SK-N-SH (cell line): ENCODE results near the genes ENSG00000287585, EOLA1, HSFX1, MAGEA9, MAGEA8, MAMLD1 and MTM1.

DNA sequence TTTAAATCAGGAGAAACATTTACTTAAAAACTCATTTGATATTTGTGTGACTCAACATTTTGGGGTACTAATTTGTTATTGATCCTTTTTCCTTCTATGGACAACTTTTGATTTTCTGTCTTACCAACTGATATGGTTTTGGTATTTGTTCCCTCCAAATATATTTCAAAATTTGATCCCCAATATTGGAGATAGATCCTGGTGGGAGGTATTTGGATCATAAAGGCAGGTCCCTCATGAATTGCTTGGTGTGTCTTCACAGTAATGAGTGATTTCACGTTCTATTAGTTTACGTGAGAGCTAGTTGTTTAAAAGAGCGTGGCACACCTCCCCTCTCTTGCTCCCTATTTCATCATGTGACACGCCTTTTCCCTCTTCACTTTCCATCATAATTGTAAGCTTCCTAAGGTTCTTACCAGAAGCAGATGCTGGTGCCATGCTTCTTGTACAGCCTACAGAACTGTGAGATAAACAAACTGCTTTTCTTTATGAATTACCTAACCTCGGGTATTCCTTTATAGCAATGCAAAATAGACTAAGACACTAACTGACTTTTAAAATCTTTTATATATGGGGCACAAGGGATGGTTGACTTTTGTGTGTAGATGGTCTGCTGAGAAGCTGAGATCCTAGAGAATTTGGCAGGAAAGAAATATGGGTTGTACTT is 34.0 kb upstream of the FMR1 start:
- RRBS: no CpG with 5 or more reads among the region's 5 CpGs
CAGE:
- cytosol, long polyA plus RNA: no peak
- long polyA plus RNA: no peak
- nucleus, long polyA plus RNA: no peak

DNA sequence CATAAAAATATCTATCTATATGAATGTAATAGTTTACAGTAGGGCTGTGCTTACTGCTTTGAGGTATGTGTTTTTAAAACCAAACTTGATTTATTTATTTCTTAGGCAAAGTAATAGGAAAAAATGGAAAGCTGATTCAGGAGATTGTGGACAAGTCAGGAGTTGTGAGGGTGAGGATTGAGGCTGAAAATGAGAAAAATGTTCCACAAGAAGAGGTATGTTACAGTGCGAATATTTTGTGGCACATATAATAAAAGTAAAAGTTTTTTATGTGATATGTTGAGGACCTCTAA is 24.6 kb downstream of the FMR1 start:
- RRBS: no CpG with 5 or more reads among the region's 1 CpG
CAGE:
- cytosol, long polyA plus RNA: no peak
- long polyA plus RNA: no peak
- nucleus, long polyA plus RNA: no peak

- RRBS: no CpG with 5 or more reads among the region's 4 CpGs
CAGE:
- cytosol, long polyA plus RNA: no peak
- long polyA plus RNA: no peak
- nucleus, long polyA plus RNA: no peak
These were observed 31.6 kb upstream of the FMR1NB start for GRCh38 chrX:147949222-147950255.

DNA sequence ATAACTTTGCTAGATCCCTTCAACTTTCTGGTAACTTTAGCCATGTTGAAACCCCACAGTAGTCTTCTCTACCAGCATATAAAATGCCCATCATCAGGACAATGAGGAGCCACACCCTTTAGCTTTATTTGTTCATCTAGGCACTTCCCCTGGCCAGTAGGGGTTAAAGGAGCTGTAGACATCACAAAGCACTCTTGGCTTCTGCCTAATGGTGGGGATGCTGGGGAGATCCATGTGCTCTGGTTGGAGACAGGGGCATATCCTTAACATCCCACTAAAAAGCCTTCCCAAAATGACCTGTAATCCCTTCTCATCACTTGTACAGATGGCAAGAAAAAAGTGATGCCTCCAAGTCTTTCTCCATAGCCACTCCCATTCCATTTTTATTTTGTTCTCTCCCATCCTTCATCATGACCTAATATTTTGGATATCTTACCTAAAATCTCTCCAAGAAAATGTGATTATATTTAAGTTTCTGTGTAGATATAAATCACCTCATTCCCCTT is at the start of gene ENSG00000287585:
Gene ENSG00000287585, minus strand, starts transcription at position 73 of the 506 bp plus-strand sequence.
CAGE:
- cytosol, long polyA plus RNA: no peak
- long polyA plus RNA: no peak
- nucleus, long polyA plus RNA: no peak

DNA sequence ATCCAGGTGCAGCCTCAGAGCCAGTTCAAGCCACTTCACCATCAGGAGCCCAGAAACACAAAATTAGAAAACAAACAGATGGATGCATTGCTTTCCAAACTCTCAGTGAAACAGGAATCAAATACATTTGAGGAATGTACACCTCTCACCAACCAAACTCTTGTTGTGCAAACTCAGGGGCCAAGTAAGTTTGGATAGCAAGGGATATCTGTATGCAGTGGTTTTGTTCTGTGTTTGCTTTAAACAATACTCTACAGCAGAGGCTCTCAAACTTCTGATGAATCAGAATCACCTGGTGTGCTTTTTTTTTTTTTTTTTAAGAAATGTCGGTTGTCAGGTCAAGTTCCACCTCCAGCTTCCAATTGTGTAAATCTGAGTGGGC is 9.9 kb downstream of the IDS start:
- RRBS: no CpG with 5 or more reads among the region's 1 CpG
CAGE:
- cytosol, long polyA plus RNA: no peak
- long polyA plus RNA: no peak
- nucleus, long polyA plus RNA: no peak

DNA sequence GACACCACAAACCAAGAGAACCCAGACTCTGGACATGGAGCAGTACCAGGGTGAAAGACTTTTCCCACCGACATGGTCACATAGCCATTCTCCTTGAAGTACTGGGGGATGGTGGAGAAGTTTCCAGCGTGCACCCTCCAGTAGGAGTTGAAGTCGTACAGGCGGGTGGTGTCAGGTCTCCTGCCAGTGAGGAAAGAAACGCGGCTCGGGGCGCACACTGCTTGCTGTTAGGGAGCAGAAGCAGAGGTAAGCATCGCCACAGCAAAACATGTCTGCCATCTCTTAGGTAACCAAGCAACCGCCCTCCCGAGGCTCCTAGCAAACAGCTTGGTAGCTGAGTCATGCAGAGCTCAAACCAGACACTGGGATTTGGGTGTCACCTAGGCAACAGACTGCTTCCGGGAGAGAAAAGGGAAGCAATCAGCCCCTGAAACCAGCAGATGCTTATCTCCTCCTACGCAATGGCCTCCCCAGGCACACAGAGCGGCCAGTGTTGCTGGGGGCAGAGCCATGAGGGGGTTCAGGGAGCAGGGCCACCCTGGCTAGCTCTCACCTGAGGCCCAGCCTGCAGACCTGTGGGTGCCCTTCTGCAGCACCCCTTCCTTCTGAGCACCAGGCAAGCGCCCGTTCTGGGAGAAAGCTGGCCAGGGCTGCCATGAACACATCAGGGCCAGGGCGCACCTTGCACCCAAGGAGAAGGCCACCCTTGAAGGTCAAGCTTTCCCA is 1.7 kb downstream of the IDS start:
- RRBS: no CpG with 5 or more reads among the region's 17 CpGs
CAGE:
- cytosol, long polyA plus RNA: no peak
- long polyA plus RNA: no peak
- nucleus, long polyA plus RNA: no peak

GRCh38 chrX:149540264-149541278 is at the start of gene EOLA1:
Gene EOLA1, plus strand, starts transcription at chrX:149541012.
- RRBS: 27% methylated on average over 14 of the region's 66 CpGs
CAGE:
- cytosol, long polyA plus RNA: no peak
- long polyA plus RNA: no peak
- nucleus, long polyA plus RNA: no peak

DNA sequence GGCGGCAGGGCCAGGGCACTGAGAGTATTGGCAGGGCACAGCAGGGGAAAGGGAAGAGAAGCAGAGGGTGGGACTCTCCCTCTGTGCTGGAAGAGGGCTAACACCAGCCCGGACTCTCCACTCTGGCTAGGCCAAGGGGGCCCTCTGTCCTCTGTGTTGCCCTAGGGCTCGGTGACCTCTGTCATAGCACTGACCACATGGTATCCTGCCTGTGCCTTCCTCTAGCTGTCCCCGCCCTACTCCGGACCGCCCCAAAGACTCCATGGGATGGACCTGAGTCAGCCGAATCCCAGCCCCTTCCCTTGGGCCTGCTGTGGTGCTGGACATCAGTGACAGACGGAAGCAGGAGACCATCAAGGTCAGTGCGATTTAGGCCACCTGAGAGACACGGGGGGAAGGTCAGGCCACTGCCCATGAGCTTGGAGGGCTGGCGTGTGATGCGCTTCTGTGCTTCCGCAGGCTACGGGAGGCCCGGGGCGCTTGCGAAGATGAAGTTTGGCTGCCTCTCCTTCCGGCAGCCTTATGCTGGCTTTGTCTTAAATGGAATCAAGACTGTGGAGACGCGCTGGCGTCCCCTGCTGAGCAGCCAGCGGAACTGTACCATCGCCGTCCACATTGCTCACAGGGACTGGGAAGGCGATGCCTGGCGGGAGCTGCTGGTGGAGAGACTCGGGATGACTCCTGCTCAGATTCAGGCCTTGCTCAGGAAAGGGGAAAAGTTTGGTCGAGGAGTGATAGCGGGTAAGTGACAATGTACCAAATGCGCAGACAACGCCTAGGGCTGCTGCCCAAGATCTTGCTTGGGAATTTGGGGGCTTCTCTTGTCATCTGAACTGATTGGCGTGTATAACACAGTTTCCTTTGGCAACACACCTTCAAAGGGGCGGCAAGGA is 4.3 kb downstream of the HSFX3 start:
- RRBS: no CpG with 5 or more reads among the region's 33 CpGs
CAGE:
- cytosol, long polyA plus RNA: no peak
- long polyA plus RNA: no peak
- nucleus, long polyA plus RNA: no peak

- RRBS: no CpG with 5 or more reads among the region's 20 CpGs
CAGE:
- cytosol, long polyA plus RNA: no peak
- long polyA plus RNA: no peak
- nucleus, long polyA plus RNA: no peak
These were observed at the start of gene HSFX1 for GRCh38 chrX:149773797-149774288. Gene HSFX1, plus strand, starts transcription at chrX:149774068.

- RRBS: no CpG with 5 or more reads among the region's 11 CpGs
CAGE:
- cytosol, long polyA plus RNA: no peak
- long polyA plus RNA: no peak
- nucleus, long polyA plus RNA: no peak
These were observed at the start of gene MAGEA9 for GRCh38 chrX:149781606-149781989. Gene MAGEA9, plus strand, starts transcription at chrX:149781930.

GRCh38 chrX:149880831-149881622 is at the start of gene MAGEA8:
Gene MAGEA8, plus strand, starts transcription at chrX:149881183.
- RRBS: no CpG with 5 or more reads among the region's 23 CpGs
CAGE:
- cytosol, long polyA plus RNA: no peak
- long polyA plus RNA: no peak
- nucleus, long polyA plus RNA: no peak

DNA sequence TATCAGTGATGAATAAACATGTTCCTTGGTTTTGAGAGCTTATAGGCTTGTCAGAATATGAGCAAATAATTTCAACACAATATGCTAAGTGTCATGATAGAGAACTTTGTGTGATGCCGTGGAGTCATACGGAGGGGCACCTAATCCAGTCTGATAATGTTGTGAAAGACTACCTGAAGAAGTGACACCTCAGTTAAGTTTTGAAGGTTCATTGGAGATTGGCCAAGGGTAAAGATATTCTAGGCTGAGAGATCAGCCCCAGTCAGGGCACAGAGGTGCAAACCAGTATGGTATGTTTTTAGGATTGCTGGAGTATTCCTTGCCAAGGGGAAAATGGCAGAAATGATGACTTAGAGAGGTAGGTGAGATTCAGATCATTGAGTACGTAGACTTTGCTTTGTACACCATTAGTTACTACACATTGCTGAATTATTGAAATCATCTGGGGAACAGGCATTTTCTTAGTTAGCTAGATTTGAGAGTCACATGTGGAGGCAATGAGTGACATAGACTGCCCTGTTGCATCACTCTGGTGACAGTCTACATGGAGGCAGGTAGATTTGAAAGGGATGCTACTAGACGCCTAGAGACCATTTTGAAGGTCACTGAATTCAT is 33.5 kb upstream of the EOLA2 start:
- RRBS: no CpG with 5 or more reads among the region's 4 CpGs
CAGE:
- cytosol, long polyA plus RNA: no peak
- long polyA plus RNA: no peak
- nucleus, long polyA plus RNA: no peak

DNA sequence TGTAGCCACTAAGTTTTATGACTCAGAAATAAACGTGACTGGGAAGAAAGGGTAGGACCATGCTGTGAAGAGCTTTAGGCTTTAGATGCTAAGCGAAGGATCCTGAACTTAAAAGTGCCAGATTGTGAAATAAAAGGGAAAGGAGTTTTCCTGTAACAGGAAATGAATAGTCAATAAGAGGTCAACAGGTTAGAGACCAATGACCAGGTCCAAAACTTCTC is 98.7 kb upstream of the EOLA2 start:
- RRBS: no CpG with 5 or more reads among the region's 2 CpGs
CAGE:
- cytosol, long polyA plus RNA: no peak
- long polyA plus RNA: no peak
- nucleus, long polyA plus RNA: no peak

GRCh38 chrX:150362732-150363661 is at the start of gene MAMLD1:
Gene MAMLD1, plus strand, starts transcription at chrX:150363317.
- RRBS: 20% methylated on average over 50 of the region's 88 CpGs
CAGE:
- cytosol, long polyA plus RNA: no peak
- long polyA plus RNA: no peak
- nucleus, long polyA plus RNA: no peak

DNA sequence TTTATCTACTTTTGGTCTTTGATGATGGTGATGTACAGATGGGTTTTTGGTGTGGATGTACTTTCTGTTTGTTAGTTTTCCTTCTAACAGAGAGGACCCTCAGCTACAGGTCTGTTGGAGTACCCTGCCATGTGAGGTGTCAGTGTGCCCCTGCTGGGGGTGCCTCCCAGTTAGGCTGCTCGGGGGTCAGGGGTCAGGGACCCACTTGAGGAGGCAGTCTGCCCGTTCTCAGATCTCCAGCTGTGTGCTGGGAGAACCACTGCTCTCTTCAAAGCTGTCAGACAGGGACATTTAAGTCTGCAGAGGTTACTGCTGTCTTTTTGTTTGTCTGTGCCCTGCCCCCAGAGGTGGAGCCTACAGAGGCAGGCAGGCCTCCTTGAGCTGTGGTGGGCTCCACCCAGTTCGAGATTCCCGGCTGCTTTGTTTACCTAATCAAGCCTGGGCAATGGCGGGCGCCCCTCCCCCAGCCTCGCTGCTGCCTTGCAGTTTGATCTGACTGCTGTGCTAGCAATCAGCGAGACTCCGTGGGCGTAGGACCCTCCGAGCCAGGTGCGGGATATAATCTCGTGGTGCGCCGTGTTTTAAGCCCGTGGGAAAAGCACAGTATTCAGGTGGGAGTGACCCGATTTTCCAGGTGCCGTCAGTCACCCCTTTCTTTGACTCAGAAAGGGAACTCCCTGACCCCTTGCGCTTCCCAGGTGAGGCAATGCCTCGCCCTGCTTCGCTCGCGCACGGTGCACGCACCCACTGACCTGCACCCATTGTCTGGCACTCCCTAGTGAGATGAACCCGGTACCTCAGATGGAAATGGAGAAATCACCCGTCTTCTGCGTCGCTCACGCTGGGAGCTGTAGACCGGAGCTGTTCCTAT is 57.7 kb downstream of the MAMLD1 start:
- RRBS: no CpG with 5 or more reads among the region's 31 CpGs
CAGE:
- cytosol, long polyA plus RNA: no peak
- long polyA plus RNA: no peak
- nucleus, long polyA plus RNA: no peak

DNA sequence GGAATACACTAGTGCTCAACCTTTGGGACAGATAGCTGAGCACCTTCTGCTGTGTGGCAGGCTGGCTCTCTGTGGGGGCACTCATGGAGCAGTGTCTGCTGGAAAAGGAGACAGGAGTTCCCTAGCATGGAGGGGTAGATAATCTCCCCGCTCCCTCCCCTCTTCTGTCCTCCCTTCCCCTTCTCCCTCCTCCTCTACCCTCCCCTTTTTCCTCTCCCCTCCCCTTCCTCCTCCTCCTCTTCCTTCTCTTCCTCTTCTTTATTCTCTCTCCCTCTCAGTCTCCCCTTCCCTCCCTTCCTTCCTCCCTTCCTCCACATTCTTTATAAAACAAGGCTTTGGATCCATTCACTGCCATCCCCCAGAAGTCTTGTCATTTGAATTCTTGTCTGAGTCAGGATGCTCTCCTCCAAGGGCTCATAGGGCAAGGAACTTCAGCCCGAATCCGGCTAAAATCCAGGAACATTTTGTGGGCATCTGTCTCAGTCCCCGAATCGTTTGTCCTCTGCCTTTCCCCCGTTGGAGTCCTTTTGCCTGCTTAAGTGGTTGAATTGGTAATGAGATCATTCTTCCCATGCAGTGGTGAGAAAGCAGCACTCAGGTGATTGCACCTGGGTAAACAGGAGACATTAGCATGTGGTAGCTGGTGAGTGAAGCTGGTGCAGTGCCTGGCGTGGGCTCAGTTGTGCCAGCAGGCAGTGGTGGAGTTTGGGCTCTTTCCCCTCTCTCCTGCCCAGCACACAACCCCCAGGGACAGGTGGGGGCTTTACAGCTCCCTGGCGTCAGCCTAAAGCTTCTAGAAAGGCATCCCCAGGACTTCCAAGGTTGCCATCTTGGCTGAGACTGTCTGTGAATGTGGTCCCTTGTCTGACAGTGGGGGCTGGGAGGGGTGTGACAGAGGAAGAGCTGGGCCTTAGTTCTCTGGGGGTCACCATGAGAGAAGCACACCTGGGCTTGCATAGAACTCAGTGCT is 62.0 kb upstream of the MTM1 start:
- RRBS: no CpG with 5 or more reads among the region's 8 CpGs
CAGE:
- cytosol, long polyA plus RNA: no peak
- long polyA plus RNA: no peak
- nucleus, long polyA plus RNA: no peak

DNA sequence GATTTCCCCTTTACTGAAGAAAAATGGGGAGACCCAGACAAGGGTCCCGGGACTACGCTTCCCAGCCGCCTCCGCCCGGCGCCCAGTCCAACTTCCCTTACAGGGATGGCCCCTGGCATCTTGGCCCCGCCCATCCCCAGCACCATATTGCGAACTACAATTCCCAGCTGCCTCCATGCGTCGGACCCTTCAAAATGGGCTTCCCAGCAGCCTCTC is 289 bp upstream of the MTM1 start:
- RRBS: no CpG with 5 or more reads among the region's 10 CpGs
CAGE:
- cytosol, long polyA plus RNA: no peak
- long polyA plus RNA: no peak
- nucleus, long polyA plus RNA: no peak

DNA sequence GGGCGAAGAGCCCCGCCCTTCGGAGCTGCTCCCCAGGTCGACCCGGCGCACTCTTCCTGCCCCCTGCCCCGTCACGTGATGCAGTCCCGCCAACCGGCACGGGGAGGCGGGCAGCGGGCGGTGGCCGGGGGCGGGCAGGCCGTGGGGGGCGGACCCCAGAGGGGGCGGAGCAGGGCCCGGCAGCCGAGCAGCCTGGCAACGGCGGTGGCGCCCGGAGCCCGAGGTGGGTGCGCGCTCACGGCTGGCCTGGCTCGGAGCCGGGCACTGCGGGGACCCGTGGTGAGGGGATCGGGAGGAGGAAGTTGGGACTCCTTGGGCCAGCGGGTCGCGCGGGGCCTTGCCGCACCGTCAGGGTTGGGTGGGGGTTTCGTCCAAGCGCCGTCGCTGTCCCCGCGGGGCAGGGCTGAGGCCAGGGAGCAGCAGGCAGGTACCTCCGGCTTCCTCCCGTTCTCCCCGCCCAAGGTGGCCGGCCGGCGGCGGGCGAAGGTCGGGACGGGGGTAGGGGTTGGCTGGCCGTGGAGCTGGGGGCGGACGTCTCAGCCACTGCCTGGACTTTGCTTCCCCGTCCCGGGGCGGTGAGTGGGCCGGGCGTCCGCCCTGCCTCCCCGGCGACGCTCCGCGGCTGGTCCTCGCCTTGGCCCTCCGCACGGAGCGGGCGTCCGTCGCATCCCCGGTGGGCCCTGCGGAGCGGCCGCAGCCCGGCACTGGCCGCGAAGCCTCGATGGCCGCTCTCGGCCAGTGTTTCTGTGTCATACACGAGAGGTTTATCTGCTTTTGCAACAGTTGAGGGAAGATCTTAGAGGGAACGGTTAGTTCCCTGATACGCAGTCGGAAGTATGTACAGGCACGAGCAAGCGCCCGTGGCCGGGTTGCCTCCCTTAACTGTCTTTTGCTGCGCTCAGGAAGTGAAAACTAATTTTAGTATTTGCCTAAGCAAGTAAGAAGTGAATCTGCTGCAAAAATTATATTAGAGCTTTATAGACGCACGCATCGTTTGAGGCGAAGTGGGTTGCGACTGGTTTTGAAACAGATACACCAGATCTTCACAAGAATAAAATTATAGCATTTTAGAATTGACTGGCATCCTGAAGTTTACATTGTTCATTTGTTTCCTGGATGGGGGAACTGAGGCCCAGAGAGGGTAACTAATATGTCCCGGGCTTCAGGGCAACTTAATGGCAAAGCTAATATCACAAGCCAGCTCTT is at the start of gene MTM1:
Gene MTM1, plus strand, starts transcription at position 182 of the 1,206 bp plus-strand sequence.
- RRBS: 9% methylated on average over 44 of the region's 102 CpGs
CAGE:
- cytosol, long polyA plus RNA: no peak
- long polyA plus RNA: no peak
- nucleus, long polyA plus RNA: no peak

DNA sequence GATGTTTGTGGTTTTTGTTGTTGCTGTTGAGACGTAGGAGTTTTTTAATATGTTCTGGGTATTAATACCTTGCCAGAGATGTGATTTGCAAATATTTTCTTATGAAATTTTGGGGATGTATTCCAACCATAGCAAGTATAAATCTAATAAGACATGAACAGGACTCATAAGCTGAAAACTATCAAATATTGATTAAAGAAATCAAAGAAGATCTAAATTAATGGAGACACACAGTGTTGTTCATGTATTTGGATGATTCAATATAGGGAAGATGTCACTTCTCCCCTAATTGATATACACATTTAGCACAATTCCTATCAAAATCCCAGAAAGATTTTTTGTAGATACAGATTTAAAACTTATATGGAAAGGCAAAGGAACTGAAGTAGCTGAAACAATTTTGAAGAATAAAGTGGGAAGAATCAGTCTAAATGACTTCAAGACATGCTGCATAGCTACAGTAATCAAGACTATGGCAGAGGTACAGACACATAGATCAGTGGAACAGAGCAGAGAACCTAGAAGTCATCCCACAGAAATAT is 13.3 kb downstream of the MTMR1 start:
- RRBS: no CpG with 5 or more reads among the region's 1 CpG
CAGE:
- cytosol, long polyA plus RNA: no peak
- long polyA plus RNA: no peak
- nucleus, long polyA plus RNA: no peak

DNA sequence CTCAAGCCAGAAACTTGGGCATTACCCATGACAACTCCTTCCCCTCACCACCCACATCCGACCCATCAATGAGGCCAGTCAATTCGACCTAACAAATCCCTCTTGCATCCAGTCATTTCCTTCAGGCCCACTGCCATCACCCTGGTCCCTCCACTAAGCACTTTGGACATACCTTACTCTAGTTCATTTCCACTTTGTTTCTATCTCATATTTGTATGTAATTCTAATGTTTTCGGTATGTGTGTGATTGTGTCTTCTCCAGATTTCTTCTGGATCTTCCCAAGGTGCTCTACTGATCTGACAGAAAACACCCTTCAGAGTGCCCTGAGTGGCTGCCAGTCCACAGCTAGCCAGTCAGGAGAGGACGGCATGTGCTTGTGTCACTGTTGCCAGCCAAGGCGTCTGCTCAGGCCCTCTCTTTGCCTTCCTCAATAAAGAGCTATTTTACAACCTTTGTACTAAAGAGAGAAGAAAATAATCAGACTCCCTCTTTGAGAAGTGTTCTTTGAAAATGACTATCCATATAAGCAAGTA is 29.1 kb downstream of the CD99L2 start:
- RRBS: no CpG with 5 or more reads among the region's 5 CpGs
CAGE:
- cytosol, long polyA plus RNA: no peak
- long polyA plus RNA: no peak
- nucleus, long polyA plus RNA: no peak